ENCODE data around the gene EPB41L5.

GRCh38 chr2:118146193-118147075 lies 58.2 kb downstream of the INSIG2 start:
- PRO-cap: no peak

DNA sequence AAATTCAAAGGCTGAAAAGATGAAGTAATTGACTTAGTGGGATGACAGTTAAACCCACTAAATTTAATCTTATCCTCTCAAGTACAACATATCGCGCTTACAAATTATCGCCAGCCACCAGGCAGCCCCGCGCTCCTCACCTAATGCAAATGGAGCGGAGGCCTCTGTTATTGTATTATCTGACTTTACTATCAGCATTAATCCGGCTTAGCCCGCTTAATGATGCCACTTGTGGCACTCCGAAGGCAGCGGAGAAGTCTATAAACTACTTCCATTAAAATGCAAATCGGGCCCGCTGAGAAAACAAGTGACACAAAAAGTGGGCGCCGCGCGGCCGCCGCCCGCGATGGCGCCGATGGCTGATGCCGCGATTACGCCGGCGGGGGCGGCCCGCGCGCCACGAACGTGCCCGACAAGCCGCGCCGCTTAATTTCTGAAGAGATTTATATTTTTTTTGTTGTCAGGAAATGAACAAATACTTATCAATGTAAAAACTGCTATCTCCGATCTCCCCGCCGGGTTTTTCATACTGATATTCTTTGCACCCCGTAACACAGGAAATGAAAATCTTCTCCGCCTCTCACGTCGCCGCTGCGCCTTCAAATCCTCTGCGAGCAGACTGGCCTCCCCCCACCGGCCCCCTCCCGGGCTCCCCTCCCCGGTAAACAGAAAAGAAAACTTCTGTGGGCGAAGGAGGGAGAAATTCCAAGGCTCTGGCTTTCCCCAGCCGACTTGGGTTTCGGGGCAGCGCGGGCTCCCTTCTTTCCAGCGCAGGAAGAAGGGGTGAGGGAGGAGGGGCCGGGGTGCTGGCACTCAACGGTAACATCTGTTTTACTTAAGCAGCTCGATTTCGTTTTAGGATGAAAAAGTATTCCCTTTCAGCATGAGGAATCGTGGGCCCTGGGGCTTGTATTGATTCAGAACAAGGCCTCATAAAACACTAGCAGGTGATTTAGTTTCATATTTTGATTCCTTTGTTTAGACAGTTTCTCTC lies 221.9 kb downstream of the INSIG2 start:
- PRO-cap: no peak

- PRO-cap: no peak
Observed at GRCh38 chr2:118836027-118836331, 11.5 kb downstream of the EN1 start.

- PRO-cap: no peak
Observed at GRCh38 chr2:119224185-119224831, 674 bp downstream of the STEAP3 start.

DNA sequence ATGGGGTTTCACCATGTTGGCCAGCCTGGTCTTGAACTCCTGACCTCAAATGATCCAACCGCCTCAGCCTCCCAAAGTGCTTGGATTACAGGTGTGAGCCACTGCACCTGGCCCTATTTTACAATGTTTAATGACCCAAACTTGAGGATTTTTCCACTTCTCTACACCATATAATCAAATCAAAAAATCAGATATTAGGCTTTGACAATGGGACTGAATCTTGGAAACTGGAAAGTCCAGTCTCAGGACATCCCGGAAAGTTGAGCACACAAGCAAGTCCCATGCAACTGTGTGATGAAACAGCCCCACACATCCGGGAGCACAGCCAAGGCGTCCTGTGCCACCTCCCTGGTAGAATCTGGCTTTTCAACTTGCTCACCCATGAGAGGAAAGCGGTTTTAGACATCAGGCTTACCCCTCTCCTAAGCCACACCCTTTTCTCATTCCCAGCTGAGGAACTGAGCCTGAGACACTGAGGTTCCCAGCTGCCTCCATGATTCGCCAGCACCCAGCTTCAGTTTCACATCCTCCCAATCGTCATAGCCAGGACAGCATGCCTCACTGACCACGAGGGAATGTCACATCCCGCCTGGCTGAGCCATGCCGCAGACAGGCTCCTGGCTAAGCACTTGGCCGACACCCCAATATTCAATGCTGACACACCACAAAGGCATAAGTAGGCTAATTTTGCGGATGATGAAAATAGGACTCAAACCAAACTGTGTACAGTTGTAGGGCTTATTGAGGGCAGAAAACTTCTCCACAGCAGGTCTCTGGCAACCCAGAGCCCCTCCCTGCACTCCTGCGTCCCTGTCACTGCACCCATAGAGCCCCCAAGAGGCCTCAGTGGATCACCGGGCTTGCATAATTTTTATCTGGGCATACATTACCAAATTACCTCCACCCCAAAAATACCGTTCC lies 60.3 kb downstream of the STEAP3 start:
- PRO-cap: no peak

- PRO-cap: no peak
Observed at GRCh38 chr2:119293771-119294429, 70.3 kb downstream of the STEAP3 start.

DNA sequence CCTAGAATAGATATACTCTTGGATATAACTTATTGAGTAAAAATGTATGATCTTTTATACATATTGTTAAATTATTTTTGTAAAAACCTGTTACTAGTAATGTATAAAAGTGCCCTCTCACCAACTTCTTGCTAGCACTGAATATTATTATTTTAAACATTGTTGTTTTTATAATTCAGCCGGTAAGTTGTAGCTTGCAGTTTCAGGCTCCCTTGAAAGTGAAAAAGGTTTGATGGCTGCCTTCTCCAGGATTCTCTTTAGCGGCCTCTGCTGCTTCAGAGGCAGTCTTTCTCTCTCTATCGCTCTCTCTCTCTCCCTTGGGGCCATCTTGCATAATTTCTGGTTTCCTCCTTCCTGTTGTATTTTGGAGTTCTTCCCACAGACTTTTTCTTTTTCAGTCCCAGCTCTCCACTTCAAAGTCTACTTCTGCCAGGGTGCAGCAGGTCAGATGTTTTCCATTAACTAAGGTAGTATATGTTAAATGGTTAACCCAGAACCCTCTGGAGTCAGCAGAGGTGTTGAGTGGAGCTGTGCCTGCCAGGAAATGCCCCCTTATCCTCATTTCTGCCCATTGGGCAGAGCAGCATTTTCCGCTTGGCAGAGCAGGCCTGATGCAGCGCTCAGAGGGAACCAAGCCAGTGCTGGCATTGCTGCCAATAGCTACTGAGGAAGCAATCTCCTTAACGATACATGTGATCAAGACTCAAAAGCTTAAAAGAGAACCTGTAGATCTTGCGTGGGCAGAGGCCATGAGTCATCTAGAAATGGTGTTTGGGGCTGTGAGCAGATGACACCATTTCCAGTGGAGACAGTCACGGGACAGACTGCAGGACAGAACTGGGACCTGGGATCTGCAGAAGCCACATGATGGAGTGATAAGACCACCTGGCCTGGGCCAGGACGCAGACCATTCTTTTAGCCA lies 20.7 kb downstream of the DBI start:
- PRO-cap: no peak

GRCh38 chr2:119402605-119402963 lies 29.1 kb upstream of the TMEM37 start:
- PRO-cap: no peak

DNA sequence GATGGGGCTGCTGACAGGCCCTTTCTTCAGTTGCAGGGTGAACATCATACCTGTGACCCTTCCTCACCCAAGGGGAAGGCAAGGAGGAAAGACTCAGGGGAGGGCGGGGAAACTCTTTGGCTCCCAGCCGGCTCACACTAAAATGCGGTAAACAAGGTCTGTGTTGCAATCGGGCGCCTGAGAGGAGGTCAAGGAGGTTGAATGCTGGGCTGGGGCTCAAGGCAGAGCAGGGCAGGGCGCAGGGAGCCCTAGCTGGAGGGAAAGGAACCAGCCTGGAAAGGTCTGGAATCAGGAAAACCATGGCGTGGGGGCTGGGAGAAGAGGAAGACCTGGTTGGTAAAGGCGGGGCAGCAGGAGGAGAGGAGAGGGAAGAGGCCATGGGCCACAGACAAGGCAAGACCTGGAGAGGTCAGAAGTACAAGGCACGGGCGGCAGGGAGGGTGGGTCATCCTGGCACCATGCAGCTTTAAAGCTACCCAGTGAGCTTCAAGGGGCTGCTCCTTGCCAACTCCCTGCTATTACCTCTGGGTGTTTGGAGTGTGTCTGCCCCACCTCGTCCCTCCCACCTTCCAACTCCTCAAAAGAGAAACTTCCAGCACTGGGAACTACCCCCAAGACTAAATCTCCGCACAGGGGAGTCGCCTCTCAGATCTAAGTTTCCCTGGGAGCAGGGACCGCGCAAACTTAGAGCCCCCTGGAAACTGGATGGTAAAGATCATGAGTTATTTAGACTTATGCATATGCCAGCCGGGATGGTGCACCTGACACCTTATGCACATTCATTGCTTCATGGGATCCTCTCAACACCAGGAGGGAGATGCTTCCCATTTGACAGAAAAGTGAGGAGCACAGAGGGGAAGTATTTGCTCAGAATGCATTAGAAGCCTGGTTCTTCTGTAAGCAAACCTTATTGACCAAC lies 4.6 kb upstream of the TMEM37 start:
- PRO-cap: no peak

DNA sequence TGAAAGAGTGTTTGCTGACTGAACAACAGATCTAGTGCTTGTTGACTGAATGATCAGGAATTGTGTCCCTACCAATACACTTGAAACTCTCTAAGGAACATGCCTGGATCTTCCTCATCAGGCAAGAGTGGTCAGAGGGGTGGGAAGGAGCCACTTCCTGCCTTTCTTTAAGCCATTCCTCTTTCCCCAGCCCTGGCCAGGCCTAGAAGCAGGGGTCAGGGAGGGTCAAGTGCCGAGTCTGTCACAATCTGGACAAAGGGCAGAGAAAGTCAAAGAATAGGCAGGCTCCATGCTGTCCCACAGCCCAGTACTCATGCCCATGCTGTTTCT lies 3.0 kb upstream of the TMEM37 start:
- PRO-cap: no peak

DNA sequence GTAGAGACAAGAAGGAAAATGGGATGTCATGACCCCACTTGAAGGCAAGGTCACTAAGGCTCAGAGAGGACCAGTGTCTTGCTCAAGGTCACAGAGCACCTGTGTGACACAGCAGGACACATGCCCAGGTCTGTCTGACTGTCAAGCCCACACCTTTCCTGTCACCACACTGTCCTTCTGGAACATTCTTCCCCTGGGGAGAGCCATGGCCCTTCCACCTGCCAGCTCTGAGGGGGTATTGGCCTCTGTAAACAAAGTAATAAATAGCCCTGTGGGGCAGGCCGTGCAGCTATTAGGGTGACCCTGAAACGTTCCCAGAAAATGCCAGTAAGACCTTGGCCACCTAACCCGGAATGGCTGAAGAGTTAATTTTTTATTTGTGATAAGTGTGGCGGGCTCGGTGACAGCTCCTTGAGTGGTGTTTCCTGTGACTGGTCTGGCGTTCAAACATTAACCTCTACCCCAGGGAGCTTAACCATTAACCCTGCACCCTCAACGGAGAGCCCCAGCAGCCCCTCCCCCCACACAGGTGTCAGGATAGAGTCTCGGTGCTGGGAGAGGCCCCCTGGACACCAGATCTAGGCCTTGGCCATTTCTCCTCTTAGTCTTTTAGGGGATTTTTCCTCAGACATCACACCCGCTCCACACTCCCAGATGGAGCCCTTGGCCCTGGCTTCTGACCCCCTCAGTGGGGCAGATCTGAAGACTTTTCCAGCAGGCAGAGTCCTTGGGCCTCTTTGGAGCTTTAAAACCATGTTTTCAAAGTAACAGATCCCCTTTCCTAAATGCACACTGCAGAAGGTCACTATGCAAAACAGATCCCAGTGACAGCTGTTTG lies 36.7 kb downstream of the SCTR start:
- PRO-cap: no peak

DNA sequence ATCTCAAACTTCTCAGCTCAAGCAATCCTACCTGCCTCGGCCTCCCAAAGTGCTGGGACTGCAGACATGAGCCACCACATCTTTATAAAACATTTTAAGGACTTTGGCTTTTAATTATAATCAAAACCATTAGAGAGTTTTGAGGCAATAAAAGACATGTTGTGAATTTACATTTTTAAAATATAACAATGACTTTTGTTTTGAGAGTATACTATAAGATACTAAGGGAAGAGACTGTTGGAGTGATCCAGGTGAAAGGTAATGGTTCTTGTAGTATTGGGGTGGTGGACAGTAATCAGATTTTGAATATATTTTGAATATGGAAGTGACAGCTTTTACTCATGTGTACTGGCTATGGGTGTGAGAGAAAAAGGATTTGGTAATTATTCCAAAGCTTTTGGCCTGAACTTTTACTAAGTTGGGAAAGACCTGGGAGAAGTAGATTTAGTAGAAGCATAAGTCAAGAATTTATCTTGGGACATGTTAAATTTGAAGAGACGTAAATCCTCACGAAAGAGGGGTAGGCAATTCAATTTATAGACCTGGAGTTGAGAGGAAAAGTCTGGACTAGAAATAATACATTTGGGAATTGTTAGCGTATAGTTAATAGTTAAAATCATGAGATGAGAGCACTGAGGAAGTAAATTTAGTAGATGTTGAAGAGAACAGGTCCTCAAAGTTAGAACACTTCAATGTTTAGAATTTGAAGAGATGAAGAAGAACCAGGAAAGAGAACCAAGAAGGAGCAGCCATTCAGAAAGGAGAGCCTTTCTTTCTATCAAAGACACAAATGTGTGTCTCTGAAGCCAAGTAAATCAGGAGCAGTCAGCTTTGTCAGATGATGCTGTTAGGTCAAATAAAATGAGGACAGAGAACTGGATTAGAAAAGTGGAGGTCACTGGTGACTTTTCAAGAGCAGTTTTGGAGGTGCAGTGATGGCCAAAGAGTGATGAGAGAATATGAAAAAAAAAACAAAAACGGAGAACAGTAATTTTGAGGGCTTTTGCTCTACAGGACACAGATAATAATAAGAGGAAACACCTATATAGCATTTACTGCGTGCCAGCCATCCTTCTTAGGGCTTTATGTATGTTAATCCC lies 119.6 kb upstream of the EPB41L5 start:
- PRO-cap: no peak

GRCh38 chr2:120012529-120013616 lies at the start of gene EPB41L5:
Gene EPB41L5 (plus strand): TSS chr2:120013077.
- PRO-cap: no peak

- PRO-cap: no peak
Observed at GRCh38 chr2:120067222-120067720, 54.4 kb downstream of the EPB41L5 start.

DNA sequence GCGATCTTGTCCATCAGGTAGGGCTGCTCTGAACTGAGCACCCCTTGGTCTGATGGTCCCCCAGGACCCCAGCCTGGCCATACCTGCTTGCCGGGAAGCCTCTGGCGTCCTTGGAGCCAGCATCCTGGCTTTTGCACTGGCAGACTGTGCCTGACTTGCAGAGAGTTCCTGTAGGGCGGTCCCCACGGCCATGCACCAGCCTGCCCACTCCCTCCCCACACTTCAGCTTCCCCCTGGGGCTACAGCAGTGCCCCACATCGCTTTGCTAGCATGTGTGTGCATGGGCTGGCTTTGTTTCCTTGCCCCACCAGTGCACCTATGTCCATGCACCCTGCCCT lies 67.1 kb downstream of the TMEM185B start:
- PRO-cap: no peak

GRCh38 chr2:120216603-120217101 lies 6.5 kb downstream of the TMEM185B start:
- PRO-cap: no peak

DNA sequence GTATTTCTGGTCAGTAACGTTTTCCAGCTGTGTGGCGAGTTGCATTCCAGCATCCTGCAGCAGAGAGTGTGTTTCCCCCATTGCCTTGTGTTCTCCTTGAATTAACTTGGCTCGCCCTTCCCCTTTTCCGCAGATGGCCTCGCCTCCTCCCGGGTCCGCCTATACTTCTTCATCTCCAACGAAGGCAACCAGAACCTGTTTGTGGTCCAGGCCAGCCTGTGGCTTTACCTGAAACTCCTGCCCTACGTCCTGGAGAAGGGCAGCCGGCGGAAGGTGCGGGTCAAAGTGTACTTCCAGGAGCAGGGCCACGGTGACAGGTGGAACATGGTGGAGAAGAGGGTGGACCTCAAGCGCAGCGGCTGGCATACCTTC lies 3.0 kb downstream of the INHBB start:
- PRO-cap: no peak

DNA sequence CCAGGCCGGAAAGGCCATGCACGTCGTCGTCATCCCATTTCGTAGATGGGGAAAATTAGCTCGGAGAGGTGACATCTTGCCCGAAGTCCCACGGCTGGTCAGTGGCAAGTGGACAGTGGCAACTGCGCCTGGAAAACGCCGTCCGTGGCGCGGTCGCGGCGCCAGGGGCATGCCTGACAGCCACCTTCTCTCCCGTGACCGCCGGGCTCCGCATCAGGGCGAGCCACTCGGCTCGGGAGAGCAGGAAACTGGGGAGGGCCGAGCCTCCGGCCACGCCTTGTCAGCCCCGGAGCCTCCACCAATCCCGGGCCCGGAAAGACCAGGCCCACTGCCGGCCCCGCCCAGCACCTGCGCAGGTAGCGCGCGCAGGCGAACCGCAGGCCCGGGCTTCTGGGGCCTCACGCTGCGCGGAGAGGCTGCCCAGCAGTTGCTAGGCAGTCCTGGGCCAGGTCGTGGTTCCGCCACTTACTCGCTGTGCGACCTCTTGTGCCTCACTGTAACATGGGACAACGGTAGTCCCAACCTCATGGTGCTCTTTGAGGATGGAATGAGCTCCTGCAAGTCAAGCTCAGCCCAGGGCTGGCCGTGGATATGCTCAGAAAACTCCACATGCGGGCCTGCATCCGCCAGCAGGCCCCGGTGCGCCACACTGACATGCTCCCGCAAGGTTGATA lies 97.0 kb downstream of the INHBB start:
- PRO-cap: no peak

- PRO-cap: no peak
Observed at GRCh38 chr2:120473551-120474209, 127.7 kb downstream of the INHBB start.

DNA sequence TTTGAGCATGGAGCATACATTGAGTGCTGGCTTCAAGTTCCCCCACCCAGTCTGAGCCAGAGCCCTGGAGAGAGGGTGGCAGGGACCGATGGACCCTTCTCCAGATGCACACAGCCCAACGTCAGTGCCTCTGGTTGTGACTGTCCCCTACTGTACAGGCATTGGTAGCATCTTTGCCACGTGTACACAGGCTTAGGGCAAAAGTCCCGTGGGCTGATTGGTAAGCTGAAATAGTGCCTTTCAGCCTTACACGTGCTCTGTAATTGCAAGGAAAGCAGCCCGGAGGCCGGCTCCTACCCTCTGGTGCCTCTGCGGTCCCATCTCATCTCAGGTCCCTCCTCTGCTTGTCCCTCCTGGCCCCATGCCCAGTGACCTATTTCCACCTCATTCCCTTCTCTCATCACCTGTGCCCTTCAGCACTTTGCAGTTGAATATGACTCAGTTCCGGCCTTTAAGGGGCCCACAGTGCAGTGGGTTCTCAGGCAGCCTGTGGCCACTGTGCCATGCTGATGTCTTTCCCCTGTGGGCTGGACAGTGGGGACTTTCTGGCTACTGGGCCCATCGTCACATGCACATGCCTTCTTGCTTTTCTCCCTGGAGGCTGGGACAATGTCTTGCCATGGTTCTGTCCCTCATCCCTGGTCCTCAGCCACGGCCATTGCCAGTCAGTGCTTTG lies 154.2 kb downstream of the INHBB start:
- PRO-cap: no peak